ENCODE results near the gene SCAMP5.

DNA sequence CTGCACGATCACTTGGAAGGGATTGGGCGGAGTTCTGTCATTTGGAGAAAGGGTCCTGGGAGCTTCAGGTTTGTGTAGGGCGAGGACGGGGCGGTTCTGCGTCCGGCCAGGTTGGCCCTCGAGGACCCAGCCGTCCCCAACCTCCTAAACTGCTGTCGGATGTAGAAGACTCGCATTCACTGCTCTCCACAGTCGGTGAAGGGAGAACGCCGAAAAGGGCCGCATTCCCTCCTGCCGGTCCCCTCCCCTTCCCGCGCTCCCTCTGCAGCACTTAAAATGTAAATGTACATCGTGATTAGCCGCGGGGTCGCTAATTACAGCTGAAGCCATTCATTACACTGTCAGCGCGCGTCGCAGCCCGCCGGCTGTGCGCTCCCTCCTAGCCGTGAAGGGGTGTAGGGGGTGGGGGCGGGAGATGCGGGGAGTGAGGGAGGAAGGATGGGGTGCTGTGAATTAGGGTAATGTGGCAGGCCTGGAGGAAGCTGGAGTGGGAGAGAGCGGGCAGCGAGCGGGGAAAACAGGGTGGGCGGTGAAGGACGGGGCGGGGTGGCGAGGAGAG is 2.6 kb upstream of the RPP25 start:
- PRO-cap, 2 experiments = no peak in any of the 2 experiments

- PRO-cap, 2 experiments = peak in 1 of 2 experiments; most common plus-strand start chr15:74995584 (in 1)
Measured at GRCh38 chr15:74994997-74995761, at the start of gene SCAMP5. SCAMP5 (plus strand) TSS chr15:74995563.

- PRO-cap, 2 experiments = no peak in any of the 2 experiments
Measured at GRCh38 chr15:75029176-75030191, 6.1 kb downstream of the PPCDC start.

- PRO-cap, 2 experiments = no peak in any of the 2 experiments
Measured at GRCh38 chr15:75149933-75150586, 51.6 kb upstream of the C15orf39 start.

DNA sequence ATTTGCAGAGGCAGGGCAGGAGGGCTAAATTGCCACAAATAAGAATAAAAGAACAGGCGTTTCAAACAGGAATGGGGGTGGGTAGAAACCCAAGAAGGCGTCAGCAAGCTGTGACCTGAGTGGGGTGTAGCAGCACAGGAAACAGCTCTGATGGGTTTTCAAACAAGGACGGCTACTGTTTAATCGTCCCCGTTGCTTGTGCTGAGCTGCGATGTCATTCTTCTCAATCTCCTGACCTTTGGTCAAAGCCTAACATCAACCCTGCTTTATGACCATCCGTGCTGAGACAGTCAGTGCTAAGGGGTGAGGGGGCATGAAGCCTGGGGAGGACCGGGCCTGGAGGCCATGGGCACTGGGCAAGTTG is 19.3 kb upstream of the C15orf39 start:
- PRO-cap, 2 experiments = no peak in any of the 2 experiments

- PRO-cap, 2 experiments = peak in 2 of 2 experiments; most common plus-strand start chr15:75202171 (in 1); most common minus-strand start chr15:75202094 (in 1)
Measured at GRCh38 chr15:75201981-75202974, 596 bp downstream of the C15orf39 start.

GRCh38 chr15:75212659-75213563 is 11.2 kb downstream of the C15orf39 start:
- PRO-cap, 2 experiments = no peak in any of the 2 experiments

- PRO-cap, 2 experiments = no peak in any of the 2 experiments
Measured at GRCh38 chr15:75299211-75299556, 16.5 kb downstream of the GOLGA6D start.

DNA sequence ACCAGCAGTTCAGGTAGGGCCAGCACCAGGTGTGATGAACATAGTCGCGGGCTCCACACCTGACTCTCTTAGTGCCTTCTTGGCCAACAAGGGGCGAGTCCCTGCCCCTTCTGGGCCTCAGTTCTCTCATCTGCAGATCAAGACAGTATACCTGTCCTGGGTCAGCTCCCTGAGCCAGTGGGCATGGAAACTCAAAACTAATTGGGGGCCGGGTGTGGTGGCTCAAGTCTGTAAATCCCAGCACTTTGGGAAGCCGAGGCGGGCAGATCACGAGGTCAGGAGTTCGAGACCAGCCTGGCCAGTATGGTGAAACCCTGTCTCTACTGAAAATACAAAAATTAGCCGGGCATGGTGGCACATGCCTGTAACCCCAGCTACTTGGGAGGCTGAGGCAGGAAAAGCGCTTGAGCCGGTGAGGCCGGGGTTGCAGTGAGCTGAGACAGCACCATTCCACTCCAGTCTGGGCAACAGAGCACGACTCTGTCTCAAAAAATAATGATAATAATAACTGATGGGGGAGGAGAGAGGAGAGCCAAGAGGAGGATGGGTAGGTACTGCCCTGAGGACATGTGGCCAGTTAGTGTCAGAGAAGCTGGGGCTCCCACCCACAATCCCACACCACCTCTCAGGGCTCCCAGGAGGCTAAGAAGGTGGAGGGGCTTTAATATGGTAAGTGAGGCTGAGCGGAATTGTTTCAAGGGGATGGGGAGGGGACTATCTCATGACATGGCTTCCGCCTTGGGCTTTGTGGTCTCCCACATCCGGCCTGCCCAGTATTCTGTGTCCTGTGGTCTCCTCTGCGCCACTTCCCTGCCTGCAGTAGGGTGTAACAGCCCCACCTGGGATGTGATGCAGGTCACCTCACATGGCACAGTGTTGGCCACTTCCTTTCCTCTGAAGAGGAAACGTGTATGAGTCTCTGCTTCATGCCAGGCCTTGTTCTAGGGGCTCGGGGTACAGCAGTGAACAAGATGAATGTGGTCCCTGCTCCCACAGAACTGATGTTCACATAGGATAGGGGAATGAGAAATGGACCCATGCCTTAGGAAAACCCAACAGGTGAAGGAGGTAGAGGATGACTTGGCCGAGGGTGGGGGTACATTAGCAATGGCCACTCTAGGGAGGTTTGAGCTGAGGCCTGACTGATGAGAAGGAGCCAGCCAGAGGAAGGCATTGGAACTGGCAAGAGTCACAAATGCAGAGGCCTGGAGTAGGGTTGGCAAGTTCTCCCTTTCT is 2.9 kb downstream of the NEIL1 start:
- PRO-cap, 2 experiments = no peak in any of the 2 experiments

- PRO-cap, 2 experiments = no peak in any of the 2 experiments
Measured at GRCh38 chr15:75353622-75353993, 6.8 kb downstream of the NEIL1 start.

GRCh38 chr15:75384004-75384531 is 15.7 kb upstream of the MAN2C1 start:
- PRO-cap, 2 experiments = no peak in any of the 2 experiments

DNA sequence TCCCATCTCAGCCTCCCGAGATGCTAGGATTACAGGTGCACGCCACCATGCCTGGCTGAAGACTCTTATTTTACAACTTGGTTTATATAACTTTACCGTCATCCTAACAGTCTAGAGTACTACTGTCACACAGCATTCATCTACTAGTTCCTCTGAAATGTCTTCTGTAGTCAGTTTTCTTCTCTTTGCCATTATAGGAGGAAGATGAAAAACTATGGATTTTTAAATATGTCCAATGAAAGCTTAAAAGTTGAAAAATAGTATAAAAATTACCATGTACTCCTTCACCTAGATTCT is 8.5 kb downstream of the SIN3A start:
- PRO-cap, 2 experiments = no peak in any of the 2 experiments

DNA sequence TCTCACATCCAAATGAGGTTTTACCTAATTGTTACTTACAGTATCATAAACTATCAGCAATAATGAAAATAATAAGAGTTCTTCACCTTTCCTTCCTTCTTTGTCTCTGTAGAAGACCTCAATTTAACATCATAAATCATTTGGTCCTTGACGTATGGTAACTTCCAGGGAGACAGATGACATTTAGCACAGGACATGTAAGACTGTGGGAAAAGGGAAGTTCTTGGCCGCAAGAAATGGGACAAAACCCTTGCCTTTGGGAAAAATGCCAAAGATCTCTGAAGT is 9.0 kb downstream of the PTPN9 start:
- PRO-cap, 2 experiments = peak in 1 of 2 experiments; most common minus-strand start position 108 of the sequence (in 1)

DNA sequence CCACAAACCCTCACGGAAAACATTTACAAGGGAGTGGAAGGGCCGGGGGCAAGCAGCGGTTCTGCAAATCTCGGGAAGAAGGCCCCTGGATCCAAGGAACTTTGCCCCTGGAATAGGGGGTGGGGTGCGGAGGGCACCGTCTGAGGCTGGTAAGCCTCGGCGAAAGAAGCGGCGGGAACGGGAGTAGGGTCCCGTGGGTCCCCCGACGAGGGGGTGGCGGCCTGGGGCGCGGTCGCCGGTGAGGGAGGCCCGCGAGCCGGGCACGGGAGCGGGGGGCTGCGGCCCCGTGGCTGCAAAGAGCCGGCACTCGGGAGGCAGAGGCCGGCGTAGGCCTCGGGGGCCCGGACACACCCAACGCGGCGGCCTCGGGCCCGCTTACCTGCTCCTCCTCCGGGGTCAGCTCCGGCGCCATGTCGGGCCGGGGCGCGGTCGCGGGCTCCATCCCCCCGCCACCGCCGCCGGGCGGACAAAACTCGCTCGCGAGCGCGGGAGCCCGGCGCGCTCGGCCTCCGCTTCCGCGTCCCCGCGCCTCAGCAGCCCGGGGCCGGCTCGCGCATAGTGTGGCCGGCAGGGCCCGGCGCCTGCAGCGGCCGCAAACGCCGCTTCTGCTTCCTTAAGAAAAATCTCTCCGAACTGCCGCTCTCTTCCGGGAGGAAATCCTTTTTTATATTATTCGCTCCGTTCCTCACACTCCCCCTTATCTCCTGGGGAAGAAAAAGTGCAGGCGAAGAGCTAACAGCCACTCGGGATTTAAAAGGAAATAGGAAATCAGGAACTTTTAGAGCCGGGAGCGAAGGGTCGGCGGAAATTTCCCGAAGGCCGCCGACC is 566 bp downstream of the PTPN9 start:
- PRO-cap, 2 experiments = peak in 1 of 2 experiments; most common plus-strand start position 26 of the sequence (in 1)

- PRO-cap, 2 experiments = no peak in any of the 2 experiments
Measured at GRCh38 chr15:75626200-75626670, 710 bp upstream of the SNUPN start.

- PRO-cap, 2 experiments = no peak in any of the 2 experiments
Measured at GRCh38 chr15:75649688-75650370, 2.1 kb downstream of the SNX33 start.

GRCh38 chr15:75700225-75700866 is 12.3 kb downstream of the CSPG4 start:
- PRO-cap, 2 experiments = no peak in any of the 2 experiments

GRCh38 chr15:75710853-75711349 is 1.7 kb downstream of the CSPG4 start:
- PRO-cap, 2 experiments = no peak in any of the 2 experiments

GRCh38 chr15:75941466-75942680 is 38.2 kb downstream of the FBXO22 start:
- PRO-cap, 2 experiments = no peak in any of the 2 experiments

DNA sequence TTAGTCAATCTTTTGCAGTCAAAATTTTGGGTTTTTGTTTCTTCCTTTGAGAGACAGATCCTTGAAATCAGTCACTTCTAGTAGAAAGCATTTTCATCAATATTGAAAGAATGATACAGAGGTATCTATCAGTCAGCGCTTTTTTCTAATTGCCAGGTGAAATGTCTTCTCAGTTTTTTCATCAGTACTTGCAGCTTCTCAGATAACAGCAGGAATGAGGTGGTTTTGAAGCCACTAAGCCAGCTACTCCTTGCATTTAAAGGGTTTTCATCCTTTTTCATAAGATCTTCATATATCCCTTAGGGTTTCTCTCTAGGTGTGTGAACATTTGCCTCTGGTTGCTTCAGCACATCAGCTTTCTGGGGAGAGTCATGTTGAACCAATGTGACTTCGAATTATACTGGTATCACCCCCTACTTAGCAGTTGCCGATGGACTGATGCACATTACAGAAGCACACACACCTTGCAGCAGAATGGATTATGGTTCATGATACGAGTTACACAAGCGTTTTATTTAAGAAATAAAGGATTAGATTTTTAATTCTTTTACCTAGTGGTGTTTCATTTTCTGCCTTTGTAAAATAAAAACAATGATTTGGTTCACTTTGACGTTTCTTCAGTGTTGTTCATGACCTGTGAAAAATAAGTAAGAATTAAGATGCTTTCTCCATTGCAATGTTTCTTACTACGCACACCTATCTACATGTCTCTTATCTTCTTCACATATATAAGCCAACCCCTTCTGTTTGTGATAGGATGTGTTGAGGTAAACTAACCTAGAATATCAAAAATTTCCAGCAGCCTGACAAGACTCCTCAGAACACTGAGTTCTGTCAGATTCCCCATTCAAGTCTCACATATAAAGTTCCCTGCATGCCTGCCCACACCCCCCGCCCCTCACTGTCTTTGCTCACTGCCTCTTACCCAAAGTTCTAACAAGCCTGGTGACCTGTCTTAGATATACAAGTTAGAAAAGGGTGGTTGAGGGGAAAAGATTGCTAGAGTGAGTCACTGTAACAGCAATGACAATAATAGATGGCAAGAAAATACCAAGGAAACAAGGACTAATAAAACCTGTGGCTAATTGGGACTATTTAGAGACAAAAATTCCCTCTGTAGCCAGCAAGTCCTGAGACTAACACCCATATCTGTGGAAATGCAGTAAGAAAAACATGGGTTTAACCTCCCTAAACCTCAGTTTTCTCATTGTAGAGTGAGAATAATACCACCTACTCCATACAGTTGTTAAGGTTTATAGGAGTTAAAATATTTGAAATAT is 39.8 kb downstream of the FBXO22 start:
- PRO-cap, 2 experiments = no peak in any of the 2 experiments